ENCODE results near the genes AMTN and RUFY3.

GRCh38 chr4:69495154-69495671 is 492 bp downstream of the UGT2B4 start:
- PRO-cap, 2 experiments = no peak in any of the 2 experiments

DNA sequence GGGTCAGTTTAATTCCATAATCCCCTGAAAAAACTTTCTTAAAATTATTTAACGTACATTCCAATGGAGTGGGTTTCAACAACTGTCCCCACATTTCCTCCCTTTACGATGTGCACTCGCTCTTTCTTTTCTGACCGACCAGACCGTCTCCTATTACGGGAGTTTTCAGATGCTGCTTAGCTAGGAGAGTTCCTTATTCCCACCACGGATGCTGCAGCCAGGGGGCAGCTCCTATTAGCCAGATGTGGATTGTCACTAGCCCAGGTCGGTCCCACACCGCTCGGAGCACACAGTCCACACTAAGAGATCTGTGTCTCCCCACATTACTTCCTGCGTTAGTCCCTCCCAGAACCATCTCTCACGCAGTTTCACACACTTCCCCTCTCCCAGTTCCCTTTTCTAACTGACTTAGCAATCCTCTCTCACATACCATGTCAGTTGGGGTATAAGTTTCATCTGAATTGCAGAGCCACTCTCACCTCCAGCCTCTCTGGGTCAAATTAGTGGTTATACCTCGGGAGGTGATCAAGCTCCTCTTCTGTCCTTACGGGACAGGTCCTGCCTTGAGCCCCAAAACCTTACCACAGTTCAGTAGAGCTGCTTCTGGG is 28.3 kb downstream of the SULT1E1 start:
- PRO-cap, 2 experiments = no peak in any of the 2 experiments

DNA sequence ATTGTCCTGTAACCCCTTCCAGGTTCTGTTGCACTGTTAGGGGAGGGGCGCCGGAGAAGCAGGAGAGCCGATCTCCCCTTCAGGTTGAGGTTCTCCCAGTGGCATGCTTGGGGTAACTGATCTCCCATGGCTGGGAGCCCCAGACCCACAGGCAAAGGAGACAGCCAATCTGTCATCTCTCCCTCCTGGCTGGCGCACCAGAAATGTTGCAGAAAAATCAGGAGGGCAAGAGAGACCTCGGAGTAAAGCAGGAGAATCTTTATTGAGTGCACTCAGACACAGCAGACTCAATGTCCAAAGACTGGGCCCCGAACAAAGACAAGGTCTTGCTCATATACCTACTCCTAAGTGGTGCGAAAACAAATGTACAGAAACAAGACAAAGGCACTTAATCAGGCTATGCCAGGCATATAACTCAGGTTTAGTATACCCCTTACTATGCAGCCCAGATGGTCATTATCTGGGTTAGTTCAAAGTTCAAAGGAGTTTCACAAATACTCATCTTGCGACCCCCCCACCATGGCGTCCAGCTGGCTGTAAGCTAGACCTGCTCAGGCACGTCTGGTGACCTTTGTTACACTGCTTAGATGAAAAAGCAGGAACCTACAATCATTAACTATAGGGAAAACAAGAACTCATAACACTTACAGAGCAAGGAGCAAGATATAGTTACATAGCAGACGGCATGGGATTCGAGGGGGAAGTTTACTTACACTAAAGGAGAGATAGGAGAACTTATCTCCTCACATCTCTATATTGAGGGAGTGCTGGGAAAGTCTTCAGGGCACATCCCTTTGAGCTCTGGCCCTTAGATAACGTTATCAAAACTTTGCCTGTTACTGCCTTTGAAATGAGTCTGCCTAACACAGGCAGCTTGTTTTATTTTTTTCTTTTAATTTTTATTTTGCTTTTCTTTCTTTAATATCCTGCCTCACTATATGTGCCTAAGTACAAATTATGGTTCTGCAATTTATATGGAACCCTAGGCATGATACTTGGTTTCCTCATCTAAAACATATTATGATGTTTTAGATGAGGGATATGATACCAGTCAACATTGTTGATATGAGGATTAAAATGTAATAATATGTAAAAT is 27.4 kb downstream of the SULT1E1 start:
- PRO-cap, 2 experiments = no peak in any of the 2 experiments

GRCh38 chr4:70518361-70518885 is at the start of gene AMTN:
AMTN (plus strand) TSS chr4:70518569.
- PRO-cap, 2 experiments = no peak in any of the 2 experiments

DNA sequence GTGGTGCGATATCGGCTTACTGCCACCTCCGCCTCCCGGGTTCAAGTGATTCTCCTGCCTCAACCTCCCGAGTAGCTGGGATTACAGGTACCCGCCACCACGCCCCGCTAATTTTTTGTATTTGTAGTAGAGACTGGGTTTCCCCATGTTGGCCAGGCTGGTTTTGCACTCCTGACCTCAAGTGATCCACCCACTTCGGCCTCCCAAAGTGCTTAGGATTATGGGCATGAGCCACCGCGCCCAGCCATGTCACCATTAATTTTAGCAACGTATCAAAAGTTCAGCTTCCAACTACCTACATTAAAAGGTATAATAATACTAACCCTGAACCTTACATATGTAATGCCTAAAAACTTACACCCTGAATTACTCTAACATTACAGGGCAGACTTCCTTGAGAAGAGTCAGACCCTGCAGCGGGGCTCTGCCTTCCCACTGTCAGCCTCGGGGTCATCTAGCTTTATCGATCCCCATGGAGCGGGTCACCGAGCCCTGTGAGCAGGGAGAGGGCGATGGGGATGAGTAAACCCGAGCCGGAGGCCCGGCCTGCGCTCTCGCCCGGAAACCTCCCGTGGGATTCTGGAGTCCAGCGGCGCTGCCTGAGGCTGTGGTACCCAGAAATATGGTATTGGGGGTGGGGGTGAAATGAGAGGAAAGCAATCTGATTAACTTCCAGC is 774 bp upstream of the UTP3 start:
- PRO-cap, 2 experiments = peak in 1 of 2 experiments; most common minus-strand start position 496 of the sequence (in 1)

GRCh38 chr4:70688718-70689369 is 512 bp downstream of the UTP3 start:
- PRO-cap, 2 experiments = no peak in any of the 2 experiments

- PRO-cap, 2 experiments = no peak in any of the 2 experiments
Measured at GRCh38 chr4:70712609-70713687, 8.8 kb upstream of the RUFY3 start.

- PRO-cap, 2 experiments = peak in 2 of 2 experiments; most common plus-strand start chr4:70721997 (in 2)
Measured at GRCh38 chr4:70721475-70722334, at the start of gene RUFY3. RUFY3 (plus strand) TSS chr4:70721964.

DNA sequence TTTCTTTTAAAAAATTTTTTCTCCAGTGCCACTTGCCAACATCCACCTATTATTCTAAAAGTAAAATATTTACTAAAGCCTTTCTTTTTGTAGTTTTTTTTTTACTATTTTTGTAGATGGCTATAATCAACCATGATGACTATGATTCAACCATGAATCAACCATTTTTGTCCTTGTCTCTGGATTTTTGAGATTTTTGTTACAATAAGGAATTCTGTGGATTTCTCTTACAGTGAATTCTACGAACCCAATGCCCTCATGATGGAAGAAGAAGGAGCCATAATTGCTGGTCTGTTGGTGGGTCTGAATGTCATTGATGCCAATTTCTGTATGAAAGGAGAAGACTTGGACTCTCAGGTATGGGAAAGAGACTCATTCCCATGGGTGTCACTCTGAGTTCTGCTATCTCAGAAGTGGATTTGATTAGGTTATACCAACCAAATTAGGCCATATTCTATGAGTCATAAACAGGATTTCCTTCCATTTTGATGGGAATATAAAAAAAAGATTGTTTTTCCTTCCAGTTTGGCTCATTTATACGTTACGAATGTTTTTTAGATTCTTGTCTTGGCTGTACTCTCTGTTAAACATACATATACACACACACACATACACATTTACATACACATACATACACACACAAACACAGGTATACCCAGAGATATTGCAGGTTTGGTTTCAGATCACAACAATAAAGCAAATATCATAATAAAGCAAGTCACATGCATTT is 46.7 kb downstream of the RUFY3 start:
- PRO-cap, 2 experiments = no peak in any of the 2 experiments

- PRO-cap, 2 experiments = no peak in any of the 2 experiments
Measured at GRCh38 chr4:70946923-70947320, 44.8 kb downstream of the MOB1B start.

DNA sequence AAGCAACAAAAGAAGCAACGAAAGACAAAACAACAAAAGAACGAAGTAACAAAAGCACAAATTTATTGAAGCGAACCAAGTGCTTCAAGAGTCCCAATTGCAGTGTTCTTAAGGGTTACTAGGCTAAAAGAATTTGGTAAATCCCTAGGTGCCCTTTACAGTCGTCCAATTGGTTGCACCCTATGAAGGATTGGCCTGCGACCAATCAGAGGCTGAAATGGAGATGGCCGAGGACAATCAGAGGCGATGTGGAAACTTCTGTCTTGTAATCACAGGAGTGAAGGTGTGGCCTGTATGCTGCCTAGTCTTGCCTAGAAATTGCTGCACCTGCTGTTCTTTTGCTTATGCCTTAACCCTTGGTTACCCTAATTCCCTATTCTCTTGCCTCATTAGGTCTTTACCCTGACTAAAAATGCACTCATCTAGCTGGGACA is 1.1 kb upstream of the DCK start:
- PRO-cap, 2 experiments = no peak in any of the 2 experiments

- PRO-cap, 2 experiments = no peak in any of the 2 experiments
Measured at GRCh38 chr4:71230187-71230667, 43.2 kb downstream of the SLC4A4 start.

- PRO-cap, 2 experiments = peak in 2 of 2 experiments; most common plus-strand start chr4:71236033 (in 1); most common minus-strand start chr4:71235940 (in 1)
Measured at GRCh38 chr4:71235769-71236266, 48.8 kb downstream of the SLC4A4 start.

DNA sequence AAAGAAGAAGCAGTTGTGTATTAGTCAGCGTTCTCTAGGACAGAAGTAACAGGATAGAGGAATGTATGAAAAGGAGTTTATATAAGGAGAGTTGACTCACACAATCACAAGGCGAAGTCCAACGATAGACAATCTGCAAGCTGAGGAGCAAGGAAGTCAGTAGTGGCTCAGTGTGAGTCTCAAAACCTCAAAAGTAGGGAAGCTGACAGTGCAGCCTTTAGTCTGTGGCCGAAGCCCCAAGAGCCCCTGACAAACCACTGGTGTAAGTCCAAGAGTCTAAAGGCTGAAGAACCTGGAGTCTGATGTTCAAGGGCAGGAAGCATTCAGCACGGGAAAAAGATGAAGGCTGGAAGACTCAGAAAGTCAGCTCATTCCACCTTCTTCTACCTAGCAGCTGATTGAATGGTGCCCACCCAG is 181.2 kb downstream of the GC start:
- PRO-cap, 2 experiments = no peak in any of the 2 experiments

GRCh38 chr4:73103974-73104628 is 34.6 kb upstream of the COX18 start:
- PRO-cap, 2 experiments = no peak in any of the 2 experiments

GRCh38 chr4:73148520-73149179 is 79.1 kb upstream of the COX18 start:
- PRO-cap, 2 experiments = no peak in any of the 2 experiments

- PRO-cap, 2 experiments = no peak in any of the 2 experiments
Measured at GRCh38 chr4:73507483-73508016, 26.0 kb downstream of the AFM start.

GRCh38 chr4:73670188-73670480 is 49.9 kb upstream of the RASSF6 start:
- PRO-cap, 2 experiments = no peak in any of the 2 experiments

- PRO-cap, 2 experiments = no peak in any of the 2 experiments
Measured at GRCh38 chr4:73727665-73728118, 12.7 kb upstream of the CXCL8 start.

GRCh38 chr4:73744165-73744470 is 3.7 kb downstream of the CXCL8 start:
- PRO-cap, 2 experiments = no peak in any of the 2 experiments

All from right ventricle myocardium (tissue), 1 donor.